HT1080 (cell line): ENCODE measurements around the genes SAMD13, MCOLN3 and C1orf52.

GRCh38 chr1:80945139-80945528, 855.6 kb upstream of the ADGRL2 start:
RAMPAGE:
- cytosol, long total RNA, result no peak
- long total RNA, result no peak
- nucleus, long total RNA, result no peak

DNA sequence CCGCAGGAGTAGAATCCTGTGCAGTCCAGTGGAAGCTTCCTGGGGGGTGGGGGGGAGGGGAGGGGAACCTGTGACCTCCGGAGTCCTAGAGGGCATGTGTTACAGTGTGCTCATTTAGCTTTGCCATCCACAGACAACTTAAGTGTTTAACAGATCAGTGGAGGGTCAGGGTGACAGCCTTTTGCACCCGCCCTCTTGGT, 18.1 kb upstream of the PRKACB start:
RAMPAGE:
- cytosol, long total RNA, result no peak
- long total RNA, result no peak
- nucleus, long total RNA, result no peak

DNA sequence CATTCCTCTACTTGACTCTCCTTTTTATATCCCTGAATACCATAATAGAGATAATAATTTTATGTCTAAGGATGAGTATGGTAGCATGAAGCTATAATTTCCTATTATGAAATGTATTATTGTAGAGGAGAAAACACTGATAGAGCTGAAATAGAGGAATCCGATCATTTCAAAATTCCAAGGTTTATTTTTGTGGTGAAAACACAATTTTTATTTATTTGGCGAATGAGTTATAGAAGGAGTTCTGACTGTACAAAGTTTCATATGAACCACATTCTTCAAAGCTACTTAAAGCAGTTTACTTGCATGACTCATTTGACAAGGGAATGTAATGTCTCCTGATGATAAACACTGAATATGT, 2.2 kb downstream of the PRKACB start:
RAMPAGE:
- cytosol, long total RNA, result no peak
- long total RNA, result no peak
- nucleus, long total RNA, result no peak

RAMPAGE:
- cytosol, long total RNA, result no peak
- long total RNA, result no peak
- nucleus, long total RNA, result no peak
Measured at GRCh38 chr1:84253697-84254316, 47.7 kb upstream of the SAMD13 start.

DNA sequence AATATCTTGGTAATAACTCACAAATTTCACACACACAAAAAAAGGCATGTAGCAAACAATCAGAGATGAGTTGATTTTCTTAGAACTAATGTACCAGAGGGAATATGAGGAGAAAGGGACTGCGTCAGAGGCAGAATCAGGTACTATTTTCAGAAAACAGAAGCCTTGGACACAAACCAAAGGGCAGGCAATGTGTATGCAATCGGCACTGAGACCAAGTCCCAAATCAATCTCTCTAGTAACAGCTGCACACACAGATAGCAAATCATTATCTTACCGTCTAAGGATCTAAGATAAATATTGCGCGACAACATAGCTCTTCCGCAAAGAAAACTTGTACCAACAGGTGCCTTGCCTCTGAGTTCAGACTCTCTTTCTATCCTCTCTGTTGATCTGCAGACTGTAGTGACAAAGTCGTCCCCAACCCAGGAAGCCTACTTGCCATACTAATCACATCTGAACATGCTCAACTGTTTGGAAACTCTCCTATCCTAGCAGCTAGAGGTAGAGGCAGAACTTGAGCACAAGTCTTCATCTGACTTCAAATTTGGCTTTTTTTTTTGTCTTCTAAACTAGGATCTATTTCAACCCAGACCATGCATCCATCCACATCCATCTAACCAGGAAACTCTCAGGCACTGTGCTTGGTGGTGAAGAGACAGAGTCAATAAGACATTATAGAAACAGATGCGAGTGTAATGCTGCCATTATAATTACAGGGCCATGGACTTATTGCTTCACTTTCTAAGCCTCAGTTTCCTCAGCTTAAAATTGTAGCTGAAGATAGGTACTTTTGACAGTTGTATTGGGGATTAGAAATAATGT, 22.5 kb upstream of the SAMD13 start:
RAMPAGE:
- cytosol, long total RNA, result no peak
- long total RNA, result no peak
- nucleus, long total RNA, result no peak

RAMPAGE:
- cytosol, long total RNA, result no peak
- long total RNA, result no peak
- nucleus, long total RNA, result no peak
Measured at GRCh38 chr1:84300898-84301827, at the start of gene SAMD13. TSS of gene SAMD13 (plus strand) at chr1:84301708.

DNA sequence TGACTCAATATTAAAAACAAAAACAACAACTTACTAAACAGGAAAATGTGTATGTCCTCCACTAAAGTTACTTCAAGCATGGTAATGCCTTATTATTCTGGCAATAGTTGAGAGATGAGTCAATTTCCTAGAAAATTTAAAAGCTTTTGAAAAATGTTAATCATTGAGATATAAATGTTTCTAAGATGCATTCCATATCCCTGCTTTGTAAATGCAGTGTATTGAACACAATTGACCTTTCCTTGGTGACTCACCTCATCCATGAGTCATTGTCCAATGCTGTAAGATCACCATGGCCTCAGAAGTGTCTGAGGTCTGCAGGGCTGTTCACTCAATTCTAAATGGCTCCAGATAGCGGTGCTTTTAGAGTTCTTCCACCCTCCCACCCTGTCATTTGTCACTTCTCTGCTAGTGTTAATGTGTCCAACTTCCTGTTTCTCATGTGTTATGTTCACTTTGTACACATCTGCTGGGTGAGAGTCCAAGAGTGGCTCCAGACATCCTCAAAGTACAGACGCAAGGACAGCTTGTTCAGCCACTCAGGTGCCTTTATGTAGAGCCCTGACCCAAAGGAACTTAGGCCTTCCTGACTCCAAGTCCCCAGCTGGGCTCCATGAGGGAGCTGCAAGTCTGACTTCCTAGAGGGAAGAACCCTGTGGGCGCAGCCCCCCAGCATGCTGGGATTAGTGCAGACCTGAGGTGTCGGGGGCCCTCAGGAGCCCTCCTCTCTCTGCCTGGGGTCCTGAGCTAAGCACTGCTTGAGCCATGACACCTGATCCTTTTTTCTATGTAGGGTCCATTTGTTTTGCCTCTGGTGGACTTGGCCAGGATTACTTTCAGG, 32.5 kb upstream of the DNASE2B start:
RAMPAGE:
- cytosol, long total RNA, result no peak
- long total RNA, result no peak
- nucleus, long total RNA, result no peak

GRCh38 chr1:84433631-84434176, 35.4 kb downstream of the DNASE2B start:
RAMPAGE:
- cytosol, long total RNA, result no peak
- long total RNA, result no peak
- nucleus, long total RNA, result no peak

GRCh38 chr1:84583729-84584239, 9.5 kb upstream of the CTBS start:
RAMPAGE:
- cytosol, long total RNA, result no peak
- long total RNA, result no peak
- nucleus, long total RNA, result no peak

GRCh38 chr1:84688425-84689078, 1.7 kb downstream of the SSX2IP start:
RAMPAGE:
- cytosol, long total RNA, result no peak
- long total RNA, result no peak
- nucleus, long total RNA, result no peak

GRCh38 chr1:84690990-84691492, 780 bp upstream of the SSX2IP start:
RAMPAGE:
- cytosol, long total RNA, result no peak
- long total RNA, result no peak
- nucleus, long total RNA, result no peak

DNA sequence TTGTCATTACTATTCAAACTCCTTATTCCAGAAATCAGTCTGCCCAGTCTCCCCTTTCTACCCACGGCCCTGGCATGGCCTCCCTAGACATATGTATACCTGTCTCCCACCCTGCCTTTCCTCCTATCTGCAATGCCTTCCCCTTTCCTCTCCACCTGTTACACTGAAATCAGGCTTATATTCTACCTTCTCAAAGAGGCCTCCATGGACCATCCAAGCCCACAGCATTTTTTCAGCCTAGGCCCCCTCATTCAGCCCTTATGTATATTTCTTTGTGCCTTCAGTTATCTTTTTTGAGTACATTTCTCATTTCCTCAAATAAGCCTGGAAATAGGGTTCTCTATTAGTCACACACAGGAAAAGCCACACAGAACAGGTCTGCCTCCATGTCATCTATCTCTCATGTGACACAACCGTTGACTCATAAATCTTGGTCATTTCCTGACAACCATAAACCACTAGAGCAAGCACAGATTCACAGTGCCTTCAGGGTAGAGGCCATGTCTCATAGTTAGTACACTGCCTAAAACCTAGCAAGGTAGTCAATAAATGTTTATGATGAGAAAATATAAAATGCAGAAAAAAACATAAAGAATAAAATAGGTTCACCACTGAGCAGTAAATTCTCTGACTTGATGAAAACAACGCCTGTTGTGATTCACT, 38.7 kb downstream of the LPAR3 start:
RAMPAGE:
- cytosol, long total RNA, result no peak
- long total RNA, result no peak
- nucleus, long total RNA, result no peak

DNA sequence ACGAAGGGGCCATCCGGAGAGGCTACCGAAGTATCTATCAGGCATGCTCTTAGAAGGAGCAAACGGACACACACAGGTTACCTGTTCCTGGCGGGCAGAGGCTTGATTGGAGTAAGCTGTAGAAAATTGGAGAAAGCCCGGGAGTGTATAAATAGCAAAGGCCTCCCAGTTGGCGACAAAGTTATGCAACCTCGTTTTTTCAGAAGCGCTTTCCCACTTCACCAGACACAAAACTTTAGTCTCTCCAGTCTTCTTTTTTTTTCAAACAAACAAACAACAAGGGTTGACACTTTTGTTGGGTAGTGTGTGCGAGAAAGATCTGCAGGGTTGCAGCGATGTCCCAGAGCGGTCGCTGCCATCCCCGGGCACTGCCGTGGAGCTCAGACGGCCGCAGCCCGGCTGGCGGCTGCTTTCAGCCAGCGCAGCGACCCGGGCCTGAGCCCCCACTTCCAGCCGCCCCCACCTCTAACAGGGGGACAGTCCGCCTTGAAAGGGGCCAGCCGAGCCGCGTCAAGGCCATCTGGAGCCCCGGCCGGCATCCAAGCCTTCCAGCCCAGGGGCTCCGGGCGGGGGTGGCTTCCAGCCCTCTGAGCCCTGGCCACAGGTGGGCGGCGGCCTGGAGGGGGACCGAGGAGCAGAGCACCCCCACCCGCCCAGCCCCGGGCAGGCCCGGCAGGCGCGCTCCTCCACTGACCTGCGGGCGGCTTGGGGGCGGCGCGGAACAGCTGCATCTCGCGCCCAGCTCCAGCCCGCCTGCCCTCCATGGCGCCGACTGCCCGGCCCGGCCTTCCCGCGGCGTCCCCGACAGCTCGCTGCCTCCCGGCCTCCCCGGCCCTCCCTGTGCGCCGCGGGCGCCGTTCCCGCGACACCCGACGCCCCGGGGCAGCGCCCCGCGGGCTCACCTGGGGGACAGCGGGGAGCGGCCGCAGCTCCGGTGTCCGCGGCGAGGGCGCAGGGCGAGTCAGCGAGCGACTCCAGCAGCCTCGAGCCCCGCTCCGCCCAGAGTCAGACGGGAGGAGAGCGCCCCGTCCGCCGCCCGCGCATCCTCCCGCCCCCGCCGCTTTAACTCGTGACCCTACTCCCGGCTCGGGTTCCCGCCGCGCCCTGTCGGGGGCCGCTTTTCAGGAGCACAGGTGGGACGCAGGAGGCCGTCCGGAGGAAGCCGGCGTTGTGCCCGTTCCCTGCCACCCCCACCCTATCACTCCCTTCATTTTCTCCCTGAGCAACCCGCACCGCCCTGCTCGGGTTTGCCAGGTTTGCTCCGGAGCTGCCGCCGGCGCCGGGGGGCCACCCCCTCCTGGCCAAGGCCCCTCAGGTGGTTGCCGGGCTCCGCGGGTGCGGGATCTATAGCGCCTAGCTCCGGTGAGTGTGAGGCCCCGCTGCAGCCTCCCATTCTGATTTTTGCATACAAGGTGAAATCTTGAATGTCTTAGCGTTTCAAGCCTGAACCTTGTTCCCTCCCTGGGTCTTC, at the start of gene MCOLN3:
MCOLN3 (minus strand) TSS at position 1,007 of the 1,471 bp plus-strand sequence.
RAMPAGE:
- cytosol, long total RNA, result no peak
- long total RNA, result start-site peak on the minus strand centred at position 1,002 of the sequence, 52 bp wide, 31 reads
- nucleus, long total RNA, result no peak

DNA sequence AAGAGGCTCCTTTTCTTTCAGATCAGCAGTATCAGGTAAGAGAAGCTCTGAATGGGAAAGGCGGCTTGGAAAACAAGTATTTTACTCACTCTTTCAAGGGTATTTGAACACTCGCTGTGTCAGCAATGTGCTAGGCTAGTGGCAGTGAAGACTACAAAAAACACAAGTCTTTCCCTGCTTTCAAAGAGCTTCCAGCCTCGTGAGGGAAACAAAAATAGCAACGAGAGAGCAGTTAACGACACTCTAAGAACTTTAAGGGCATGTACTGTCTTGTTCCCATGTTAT, 267 bp downstream of the DNAI3 start:
RAMPAGE:
- cytosol, long total RNA, result no peak
- long total RNA, result no peak
- nucleus, long total RNA, result no peak

GRCh38 chr1:85135205-85135888, 65.5 kb downstream of the SYDE2 start:
RAMPAGE:
- cytosol, long total RNA, result no peak
- long total RNA, result no peak
- nucleus, long total RNA, result no peak

GRCh38 chr1:85258903-85259324, 548 bp downstream of the C1orf52 start:
RAMPAGE:
- cytosol, long total RNA, result no peak
- long total RNA, result no peak
- nucleus, long total RNA, result no peak

DNA sequence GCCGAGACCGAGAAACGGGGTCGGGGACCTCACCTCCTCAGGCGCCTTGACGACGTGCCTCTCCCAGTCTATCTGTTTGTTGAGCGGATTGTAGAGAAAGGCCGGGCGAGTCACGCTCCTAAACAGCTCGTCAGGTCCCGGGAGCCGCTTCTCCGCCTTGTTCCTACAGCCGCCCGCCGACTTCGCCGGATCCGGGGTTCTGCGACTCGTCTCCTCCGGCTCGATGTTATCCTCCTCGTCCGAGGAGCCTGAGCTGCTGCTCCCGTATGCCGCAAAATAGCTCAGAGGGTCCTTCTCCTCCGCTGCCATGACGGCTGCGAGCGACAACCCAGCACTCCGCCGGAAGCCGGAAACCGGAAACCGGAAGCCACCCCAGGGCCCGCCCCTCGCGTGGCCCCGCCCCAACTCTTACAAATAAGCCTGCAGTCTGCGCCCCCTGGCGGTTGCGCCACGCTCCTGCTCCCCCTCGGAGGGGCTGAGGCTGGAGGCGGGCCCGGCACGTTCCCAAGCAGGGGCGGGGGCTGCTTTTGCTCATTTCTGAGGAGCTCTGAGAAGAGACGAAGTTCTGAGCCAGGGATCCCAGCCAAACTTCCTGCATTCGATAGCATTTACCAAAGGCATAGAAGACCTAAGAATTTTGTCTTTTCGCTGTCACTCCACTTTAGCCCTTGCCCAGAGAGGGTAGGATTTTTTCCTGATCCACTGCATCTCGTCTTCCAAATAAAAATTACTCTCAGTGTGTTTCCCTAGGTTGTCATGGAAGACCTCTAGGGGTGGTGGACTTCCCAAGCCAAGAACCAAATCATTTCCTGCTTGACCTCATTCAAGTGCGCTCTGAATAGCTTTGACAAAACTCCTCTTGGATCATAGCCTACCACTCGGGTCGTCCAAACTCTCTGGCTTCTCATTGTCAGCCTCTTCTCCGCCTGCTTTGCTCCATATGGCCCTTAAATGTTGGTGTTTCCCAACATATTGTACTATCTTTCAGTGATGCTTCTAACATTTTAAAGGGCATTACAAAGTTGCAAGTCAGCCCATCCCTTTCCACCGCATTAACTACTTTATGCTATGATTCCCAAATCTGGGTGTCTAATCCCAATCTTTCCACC, at the start of gene C1orf52:
C1orf52 (minus strand) TSS at position 338 of the 1,109 bp plus-strand sequence.
RAMPAGE:
- cytosol, long total RNA, result start-site peak on the minus strand centred at position 335 of the sequence, 41 bp wide, 338 and 369 reads in 2 replicates
- long total RNA, result start-site peak on the minus strand centred at position 330 of the sequence, 30 bp wide, 435 reads
- nucleus, long total RNA, result no peak

DNA sequence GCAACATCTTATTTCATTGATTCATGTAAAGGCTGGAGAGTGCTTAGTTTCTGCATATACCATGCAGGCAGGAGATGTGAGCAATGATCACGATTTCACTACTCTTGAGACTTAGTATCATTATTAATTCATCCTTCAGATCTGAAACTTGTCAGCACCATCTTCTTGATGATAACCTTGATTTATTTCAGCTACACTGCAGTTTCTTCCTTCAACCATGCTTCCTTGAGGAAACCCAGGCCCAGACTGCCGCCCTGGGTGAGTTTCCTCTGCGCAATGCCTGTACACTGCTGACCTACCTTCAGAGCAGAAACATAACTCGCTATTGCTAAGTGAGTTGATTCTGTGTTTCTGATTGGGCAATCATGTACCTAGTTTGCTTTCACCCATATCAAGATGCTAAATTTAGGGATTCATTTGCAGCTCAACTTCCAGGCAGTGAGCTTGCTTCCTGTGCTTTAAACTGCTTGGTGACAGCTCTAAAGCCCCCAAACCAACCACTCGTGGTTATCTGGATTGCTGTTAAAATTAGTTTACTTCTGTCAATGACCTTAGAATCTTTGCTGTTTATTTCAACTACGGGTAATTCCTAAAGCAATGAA, 13.5 kb upstream of the BCL10 start:
RAMPAGE:
- cytosol, long total RNA, result no peak
- long total RNA, result no peak
- nucleus, long total RNA, result no peak

RAMPAGE:
- cytosol, long total RNA, result no peak
- long total RNA, result no peak
- nucleus, long total RNA, result no peak
Measured at GRCh38 chr1:85297491-85298090, 21.2 kb upstream of the BCL10 start.

GRCh38 chr1:85320278-85321295, 44.2 kb upstream of the BCL10 start:
RAMPAGE:
- cytosol, long total RNA, result no peak
- long total RNA, result no peak
- nucleus, long total RNA, result no peak